Subcutaneous preadipocyte (primary cell): Measurements from ENCODE around the genes LPAR4 and APOOL.

- CAGE, long polyA plus RNA: no peak
Measured at GRCh38 chrX:74217150-74217770, 86.7 kb upstream of the ZCCHC13 start.

- CAGE, long polyA plus RNA: no peak
Measured at GRCh38 chrX:74422565-74423045, 1.3 kb downstream of the SLC16A2 start.

DNA sequence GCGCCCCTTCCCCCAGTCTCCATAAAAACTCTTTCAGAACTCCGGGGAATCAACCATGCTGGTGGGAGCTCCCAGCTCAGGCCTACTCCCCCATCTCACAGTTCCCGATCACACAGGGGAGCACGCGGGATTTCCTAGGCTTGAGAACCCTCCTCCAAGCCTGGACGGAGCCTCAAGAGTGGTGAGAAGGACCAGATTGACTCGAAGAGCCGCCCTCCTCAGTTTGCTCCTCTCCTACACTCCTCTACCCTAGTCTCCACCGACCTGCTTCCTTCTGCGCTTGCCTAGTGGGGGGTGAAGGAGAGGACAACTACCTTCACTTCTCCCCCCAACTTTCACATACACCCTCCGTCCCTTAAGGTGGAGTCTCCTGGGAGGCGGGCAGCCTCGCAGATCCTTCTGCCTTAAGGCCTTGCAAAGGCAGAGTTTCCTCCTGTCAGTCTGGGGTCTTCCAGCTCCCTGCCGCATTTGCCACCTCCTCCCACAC lies 77.3 kb downstream of the RLIM start:
- CAGE, long polyA plus RNA: no peak

DNA sequence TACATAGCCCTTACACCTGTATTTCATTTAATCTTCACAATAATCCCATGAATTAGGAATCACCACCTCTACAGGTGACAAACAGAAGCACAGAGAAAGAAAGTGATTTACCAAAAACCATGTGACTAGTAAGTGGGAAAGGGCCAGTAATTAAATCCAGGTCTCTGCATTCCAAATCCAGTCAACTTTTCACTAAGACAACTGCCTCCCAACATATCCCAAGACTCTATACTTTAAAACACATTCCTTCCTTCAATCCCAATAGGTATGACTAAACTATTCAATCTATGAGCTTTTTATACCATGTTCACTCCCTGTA lies 8.7 kb downstream of the RLIM start:
- CAGE, long polyA plus RNA: no peak

DNA sequence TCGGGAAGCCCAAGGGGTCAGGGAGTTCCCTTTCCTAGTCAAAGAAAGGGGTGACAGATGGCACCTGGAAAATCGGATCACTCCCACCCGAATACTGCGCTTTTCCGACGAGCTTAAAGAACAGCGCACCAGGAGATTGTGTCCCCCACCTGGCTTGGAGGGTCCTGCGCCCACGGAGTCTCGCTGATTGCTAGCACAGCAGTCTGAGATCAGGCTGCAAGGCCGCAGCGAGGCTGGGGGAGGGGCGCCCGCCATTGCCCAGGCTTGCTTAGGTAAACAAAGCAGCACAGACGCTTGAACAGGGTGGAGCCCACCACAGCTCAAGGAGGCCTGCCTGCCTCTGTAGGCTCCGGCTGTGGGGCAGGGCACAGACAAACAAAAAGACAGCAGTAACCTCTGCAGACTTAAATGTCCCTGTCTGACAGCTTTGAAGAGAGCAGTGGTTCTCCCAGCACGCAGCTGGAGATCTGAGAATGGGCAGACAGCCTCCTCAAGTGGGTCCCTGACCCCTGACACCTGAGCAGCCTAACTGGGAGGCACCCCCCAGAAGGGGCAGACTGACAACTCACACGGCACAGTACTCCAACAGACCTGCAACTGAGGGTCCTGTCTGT lies 413.4 kb downstream of the MAGEE1 start:
- CAGE, long polyA plus RNA: no peak

DNA sequence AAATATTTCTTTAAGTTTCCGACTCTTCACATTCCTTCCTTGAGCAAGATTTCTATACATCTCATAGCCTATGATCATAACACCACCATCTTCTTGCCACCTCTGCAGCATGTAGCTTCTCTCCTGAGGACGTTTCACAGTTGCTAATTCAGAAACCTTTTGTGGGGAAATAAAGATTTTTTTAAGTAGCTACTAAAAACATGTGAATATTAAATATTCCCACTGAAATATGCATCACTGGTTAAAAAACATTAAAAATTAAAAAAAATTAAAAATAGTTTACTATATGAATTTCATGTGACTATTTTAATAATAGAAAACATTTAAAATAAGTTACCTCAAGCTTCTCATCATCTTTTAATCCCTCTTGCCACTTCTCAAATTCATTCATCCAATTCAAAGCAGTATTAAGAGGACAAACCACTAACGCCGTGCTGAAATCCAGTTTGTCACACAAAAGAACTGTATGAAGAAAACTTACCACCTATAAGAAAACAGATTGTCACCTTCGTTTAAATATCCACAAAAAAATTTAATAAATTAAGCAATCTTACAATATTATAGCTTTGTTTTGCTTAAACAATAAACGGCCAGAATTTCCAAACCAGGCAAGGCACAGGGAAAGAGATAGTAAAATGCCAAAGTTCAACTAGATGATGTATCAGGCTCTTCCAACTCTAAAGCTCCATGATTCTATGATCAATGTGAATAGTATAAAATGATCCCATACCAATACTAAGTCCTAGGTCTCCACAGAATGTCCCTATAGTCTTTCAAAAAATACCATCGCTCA lies 152.6 kb downstream of the ATRX start:
- CAGE, long polyA plus RNA: no peak

DNA sequence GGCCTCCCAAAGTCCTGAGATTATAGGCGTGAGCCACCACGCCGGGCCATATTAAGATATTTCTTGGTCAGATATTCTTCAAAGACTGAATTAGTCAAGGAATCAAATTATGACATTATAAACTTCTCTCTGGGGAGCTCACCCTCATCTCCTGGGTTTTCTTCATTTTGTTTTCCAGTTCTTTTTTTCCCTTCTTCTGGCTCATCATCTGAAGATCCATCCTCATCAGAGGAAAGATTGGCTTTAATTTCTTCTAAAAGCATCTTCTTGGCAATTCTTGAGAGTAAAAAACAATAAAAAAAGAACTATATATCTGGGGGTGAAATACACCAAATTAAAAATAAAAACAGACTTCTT lies 121.5 kb downstream of the ATRX start:
- CAGE, long polyA plus RNA: no peak

DNA sequence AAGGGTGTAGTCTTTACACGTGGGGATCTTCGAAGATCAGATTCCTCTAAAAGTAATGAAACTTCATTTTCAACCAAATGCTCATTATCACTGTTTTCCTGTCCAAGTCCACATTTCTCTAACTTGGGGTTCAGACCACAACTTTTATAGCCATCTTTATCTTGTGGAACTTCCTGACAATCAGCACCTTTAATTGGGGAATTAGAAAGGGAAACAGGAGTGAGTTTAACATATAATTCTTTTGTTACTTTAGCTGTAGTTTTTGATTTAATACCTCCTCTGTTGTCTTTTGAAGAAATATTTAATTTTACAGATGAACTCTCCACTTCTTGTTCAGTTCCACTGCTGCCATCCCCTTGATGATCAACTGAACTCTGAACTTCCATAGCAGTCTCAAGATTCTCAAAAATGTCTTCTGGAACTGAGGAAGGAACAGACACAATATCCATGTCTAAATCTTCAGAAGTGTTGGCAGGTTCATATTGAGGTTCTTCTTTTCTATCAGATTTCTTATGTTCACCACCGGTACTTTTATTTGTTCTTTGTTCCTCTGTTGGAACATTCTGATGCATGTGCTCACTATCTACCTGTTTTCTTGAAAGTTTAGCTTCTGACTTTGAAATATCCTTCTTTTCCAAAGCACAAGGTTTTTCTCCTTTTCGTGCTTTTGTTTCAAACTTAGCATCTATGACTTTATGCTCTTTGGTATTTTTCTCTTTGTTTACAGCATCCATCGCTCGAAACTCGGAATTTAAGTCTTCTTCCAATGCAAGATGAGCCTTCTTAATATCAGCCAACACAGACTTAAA lies 102.5 kb downstream of the ATRX start:
- CAGE, long polyA plus RNA: no peak

DNA sequence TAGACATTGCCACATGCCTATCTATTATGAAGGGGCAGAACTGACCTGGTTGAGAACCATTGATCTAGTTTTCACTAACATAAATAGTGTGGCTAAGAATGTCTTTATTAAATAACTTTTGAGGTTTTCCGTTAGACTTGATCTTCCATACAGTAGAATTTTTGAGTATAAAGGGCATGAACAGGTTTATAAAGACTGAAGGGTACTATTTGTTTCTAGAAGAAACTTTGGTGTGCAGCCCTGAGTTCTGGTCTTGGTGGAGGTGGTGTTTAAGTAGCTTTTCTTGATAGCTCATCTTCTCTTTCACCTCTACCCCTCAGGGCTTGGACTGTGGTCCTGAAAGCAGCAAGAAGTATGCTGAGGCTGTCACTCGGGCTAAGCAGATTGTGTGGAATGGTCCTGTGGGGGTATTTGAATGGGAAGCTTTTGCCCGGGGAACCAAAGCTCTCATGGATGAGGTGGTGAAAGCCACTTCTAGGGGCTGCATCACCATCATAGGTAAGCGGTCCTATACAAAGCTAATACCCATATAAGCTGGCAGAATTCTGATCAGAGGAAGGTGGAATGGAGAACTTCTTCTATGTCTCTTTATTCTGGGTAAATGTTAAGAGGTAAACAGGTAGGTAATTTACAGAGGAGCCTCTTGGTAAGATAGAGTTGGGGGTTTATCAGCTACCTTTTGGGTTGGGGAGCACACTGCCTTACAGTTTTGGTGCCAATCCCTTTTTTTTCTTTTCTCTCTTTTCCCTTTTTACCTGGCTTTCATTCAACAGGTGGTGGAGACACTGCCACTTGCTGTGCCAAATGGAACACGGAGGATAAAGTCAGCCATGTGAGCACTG lies 14.7 kb downstream of the TAF9B start:
- CAGE, long polyA plus RNA: no peak

DNA sequence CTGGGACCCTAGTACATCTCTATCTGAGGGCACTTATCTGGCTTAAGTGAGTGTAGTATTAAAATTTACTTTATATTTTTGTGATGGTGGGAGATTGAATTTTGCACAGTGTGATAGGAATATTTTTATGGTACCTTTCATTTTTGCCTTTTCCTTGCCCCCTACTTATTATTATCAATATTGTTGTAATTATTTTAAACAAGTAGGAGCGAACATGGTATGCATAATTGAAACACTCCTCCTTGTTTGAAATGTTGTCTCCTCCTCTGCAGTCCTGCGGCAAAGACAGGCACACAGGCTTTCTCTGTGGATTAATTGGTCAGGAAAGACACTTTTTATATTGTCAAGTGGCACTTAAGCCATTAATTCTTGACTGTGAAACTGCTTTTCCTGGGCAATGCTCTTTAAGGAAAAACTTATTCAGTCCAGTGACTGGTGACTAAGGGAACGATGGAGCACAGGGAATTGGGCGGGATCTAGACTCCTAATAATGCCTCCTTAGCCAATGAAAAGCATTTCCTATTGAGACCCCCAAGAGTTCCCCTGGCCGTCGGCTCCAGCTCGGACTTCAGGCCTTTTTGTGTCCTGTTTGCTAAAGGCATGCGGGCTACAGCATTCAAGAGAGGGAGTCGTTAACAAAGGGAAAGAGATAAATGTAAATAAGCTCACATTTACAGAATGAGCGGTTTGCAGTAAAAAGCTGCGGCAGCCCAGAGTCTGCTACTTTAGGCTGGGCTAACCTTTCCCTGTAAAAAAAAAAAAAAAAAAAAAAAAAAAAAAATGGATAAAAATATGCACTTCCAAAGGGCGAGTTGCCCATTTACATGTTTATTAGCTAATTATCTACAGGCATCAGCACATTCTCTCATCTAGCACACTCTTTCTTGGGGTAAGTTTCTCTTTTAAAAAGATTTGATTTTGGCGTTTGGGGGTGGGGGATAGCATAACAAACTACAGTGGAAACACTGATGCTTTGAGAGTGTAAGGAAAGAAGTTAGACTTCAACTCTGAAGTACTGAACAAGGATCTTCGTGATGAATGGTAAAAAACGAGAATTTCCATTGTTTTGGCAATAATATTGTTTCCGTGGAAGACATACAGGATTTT lies at the start of gene LPAR4:
Gene LPAR4 (plus strand): TSS at position 575 of the 1,107 bp plus-strand sequence.
- CAGE, long polyA plus RNA: no peak

GRCh38 chrX:80335007-80335783 lies 85.1 kb upstream of the TENT5D start:
- CAGE, long polyA plus RNA: no peak

DNA sequence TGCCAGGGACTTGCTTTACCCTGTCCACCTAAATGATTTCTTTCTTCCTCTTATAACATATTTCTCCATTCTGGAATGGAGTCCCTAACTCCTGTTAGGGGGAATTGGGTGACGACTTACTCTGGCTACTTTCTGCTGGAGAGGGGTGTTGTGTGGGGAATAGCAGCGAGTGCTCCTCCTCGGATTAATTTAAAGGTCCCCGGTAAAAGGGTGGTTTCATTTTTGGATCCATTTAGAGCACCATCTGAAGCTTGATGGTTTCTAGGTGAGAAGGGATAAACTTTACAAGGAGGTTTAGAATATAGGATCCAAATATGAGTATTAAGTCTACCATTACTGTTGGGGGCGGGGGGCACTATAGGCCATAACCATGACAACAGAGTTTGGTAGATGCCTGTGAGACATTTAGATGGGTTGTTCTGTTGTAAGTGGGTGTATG lies 92.5 kb downstream of the TENT5D start:
- CAGE, long polyA plus RNA: no peak

GRCh38 chrX:80681099-80681491 lies 128.6 kb downstream of the BRWD3 start:
- CAGE, long polyA plus RNA: no peak

DNA sequence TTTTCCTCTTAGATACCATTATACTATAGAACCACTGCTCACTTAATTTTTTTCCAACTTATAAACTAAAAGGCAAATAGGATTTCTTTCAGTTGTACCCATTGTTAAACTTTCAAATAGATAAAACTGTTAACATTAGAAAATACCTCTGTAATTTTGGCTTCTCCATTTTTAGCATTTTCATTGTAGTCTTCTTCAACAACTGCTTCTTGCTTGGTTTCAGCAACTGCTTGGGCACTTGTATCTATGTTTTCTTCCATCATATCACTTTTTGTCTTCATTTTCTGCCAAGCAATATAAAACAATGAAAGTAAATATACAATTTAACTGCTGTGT lies 85.7 kb downstream of the HMGN5 start:
- CAGE, long polyA plus RNA: no peak

GRCh38 chrX:81121495-81122180 lies 80.1 kb downstream of the HMGN5 start:
- CAGE, long polyA plus RNA: no peak

- CAGE, long polyA plus RNA: no peak
Measured at GRCh38 chrX:81262419-81262997, 60.6 kb downstream of the SH3BGRL start.

DNA sequence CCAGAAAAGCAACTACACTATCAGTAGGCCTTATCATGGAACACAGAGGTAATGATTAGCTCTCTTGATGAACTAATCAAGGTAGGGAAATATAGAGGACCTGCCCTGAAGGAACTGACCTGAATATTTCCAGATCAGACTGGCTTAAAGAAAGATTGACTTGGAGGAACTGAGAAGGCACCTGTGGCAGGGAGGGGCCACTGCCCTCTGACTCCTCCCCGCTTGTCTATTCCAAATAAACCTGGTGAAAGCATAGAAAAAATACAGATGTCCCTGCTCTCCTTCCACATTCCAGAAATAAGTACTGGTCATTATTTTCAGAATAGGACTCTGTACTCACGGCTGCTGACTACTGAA lies 5.5 kb downstream of the RPS6KA6 start:
- CAGE, long polyA plus RNA: no peak

DNA sequence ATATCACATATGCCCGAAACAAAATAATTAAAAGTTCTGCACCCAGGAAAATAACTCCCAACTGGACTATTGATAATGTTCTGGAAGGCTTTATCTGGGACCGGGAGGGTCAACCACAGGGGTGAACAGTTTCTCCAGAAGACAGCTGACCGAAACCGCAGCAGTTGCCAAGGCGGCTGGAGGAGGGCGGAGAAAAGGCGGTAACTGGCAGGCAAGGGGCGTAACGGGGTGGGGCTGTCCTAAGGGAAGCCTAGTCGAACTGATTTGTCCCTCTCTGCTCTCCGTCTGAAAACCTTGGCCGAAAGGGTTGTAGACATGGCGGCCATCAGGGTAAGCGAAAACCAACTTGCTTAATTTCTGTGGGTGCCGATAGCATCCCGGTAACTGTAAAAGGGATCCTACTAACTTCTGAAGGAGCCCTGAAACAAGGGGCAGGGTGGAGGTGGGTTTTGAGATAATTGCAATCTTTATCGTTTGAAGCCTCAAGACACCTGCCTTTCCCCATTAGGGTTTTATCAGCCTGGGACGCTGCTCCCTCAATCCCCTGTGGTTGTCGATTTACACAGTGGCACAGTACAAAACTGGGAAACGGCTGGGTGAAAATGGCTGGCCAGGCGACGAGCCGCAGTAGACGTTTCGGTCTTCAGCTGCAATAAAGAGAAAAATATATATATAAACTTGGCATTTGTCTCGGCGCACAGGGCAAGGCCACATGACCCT lies at the start of gene APOOL:
Gene APOOL (plus strand): TSS at position 280 of the 720 bp plus-strand sequence.
- CAGE, long polyA plus RNA: no peak

DNA sequence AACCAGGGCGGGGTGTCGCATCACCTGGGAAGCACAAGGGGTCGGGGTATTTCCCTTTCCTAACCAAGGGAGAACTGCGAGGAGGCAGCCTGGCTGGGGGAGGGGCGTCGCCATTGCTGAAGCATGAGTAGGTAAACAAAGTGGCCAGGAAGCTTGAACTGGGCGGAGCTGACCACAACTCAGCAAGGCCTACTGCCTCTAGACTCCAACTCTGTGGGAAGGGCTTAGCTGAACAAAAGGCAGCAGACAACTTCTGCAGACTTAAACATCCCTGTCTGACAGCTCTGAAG lies 44.8 kb downstream of the CHM start:
- CAGE, long polyA plus RNA: no peak

DNA sequence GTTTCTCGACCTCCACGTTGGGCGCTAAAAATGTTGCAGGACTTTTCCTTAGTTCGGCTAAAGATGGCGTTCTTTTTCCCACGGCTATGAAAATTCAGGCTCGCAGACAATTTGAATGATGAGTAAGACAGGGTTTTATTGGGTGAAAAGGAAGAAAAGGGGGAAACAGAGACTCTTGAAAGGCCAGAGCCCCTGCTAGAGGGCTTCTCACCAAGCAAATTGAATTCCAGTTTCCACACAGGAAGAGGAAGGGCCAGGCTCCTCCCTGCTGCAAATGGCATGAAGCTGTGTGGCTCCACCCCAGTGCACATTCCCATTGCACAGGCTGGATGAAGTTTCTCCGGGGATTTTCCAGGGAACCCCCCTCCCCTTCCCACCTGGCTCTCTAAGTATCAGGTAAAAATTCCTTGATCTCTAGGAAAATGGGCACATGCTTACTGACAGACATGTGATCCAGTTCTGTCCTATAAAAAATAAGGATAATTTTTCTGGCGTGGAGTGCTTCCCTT lies 210.9 kb downstream of the KLHL4 start:
- CAGE, long polyA plus RNA: no peak